Thoracic aorta endothelial cell (primary cell): Measurements from ENCODE around the gene SCN4B.

GRCh38 chr11:117045890-117046766 lies 52.1 kb downstream of the SIK3 start:
- CAGE, long polyA plus RNA, result no peak

DNA sequence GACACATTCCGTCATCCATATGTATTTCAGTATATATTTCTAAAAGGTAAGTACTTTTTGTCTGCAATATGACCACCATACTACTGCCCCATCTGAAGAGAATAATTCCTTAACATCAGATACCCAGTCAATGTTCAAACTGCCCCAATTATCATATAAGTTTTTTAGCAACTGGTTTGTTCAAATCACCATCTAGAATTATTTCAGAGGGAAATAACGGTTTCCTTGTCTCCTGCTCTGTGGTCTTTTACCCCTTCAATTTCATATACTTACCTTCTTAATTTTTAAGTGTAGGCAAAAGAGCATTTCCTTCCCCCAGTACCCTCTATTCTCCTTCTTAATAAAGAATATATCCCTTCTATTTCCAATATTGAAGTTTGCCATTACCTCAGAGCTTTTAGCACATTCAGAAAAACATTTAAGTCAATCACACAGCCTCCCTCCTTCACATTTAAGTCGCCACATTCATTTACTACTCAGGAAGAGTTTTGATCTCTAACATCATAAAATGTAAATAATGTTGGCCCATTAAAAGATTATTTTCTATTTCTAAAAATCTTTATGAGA lies 28.8 kb downstream of the SIK3 start:
- CAGE, long polyA plus RNA, result no peak

- CAGE, long polyA plus RNA, result no peak
These were observed 27.0 kb downstream of the SIK3 start for GRCh38 chr11:117071029-117071887.

GRCh38 chr11:117094578-117095410 lies 3.4 kb downstream of the SIK3 start:
- CAGE, long polyA plus RNA, result no peak

- CAGE, long polyA plus RNA, result no peak
These were observed 7.8 kb downstream of the SIDT2 start for GRCh38 chr11:117186387-117186798.

GRCh38 chr11:117200333-117200637 lies 1.1 kb downstream of the TAGLN start:
- CAGE, long polyA plus RNA, result no peak

DNA sequence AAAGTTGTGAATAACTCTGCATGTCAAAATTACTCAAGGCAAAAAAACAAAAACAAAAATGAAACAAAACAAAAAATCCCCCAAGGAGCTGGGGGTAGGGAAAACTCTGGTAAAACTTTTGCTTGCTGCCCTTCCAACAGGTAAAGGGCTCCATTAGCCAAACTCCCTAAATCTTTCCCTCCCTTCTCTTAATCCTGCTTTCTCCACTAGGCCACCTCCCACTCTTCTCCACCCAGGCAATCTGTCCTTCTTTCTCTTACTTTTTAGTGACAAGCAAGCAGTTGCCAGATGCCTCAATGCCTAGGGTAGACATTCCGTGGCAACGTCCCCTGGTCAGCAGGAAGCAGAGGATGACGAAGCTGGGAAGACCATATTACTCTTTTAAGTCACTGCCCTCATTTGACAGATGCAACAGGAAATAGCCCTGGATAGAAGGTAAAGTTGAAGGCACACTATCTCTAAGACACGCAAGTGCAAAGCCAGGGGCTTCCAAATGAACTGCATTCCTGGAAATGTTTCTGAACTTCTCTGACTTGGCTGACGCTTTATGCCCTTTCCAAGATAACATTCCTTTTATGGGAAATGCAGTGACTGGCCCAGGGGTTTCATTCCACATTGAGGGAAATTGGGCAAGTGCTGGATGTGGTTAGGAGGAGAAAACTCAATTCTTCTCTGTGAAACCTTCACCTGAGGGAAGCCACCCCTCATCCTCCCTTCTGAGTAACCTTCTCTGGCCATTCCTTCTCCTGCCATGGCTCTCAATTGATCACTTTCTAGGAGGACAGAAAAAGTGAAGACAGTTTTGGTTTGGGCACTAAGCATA lies 14.8 kb downstream of the PCSK7 start:
- CAGE, long polyA plus RNA, result no peak

DNA sequence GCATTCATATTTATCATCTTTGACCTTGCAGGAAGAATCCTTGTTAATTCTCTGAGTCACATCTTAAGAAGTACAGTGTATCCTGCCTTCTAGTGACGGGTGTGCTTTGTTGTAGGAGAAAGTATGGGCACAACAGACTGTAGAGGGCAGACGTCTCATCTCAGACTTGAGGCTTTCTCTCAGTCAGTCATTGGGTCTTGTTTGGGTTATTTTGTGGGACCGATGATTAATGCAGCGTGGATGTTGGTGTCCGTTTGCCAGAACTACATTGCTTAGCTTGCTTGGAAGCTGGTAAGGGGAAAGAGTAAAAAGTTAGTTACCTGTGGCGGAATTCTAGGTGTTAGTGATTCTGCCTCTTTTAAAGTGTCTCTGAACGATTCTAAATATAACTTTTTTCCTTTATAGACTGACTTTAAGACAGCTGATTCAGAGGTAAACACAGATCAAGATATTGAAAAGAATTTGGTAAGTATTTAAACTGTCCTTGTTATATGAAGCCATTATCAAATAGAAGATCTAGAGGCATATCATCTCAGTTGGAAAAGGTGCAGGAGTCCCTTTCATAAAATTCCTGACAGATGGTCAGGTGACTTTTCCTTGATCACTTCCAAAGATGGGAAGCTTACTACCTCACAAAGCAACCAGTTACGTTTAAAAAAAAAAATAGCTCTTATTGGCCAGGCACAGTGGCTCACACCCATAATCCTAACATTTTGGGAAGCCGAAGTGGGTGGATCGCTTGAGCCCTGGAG lies 7.1 kb downstream of the RNF214 start:
- CAGE, long polyA plus RNA, result no peak

DNA sequence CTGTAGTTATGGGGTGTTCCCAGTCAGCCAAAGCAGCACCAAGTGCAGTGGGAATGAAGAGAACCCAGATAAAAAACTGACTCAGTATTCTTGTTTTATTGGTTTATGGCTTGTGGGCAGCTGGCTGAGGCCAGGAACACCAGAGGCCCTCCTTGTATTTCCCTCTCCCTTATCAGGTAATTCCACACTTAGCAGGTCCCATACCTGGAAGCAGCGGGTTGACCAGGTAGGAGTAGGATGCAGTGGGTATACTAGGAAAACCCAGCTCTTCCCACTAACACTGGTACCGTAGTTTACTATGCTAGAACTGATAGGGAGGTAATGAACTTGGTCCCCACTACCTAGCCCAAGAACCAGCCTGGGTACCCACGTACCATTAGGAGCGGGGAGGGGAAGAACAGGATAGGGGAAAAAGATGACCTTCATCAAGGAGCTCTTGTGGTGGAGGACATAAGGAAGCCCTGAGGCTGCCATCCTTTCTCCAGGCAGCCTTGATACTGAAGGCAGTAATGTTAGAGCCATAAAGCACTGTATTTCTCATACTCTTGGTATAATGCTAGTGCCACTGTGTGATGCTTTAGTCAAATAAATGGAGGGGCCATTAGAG lies 28.2 kb downstream of the BACE1 start:
- CAGE, long polyA plus RNA, result no peak

GRCh38 chr11:117289938-117290743 lies 25.9 kb downstream of the BACE1 start:
- CAGE, long polyA plus RNA, result no peak

DNA sequence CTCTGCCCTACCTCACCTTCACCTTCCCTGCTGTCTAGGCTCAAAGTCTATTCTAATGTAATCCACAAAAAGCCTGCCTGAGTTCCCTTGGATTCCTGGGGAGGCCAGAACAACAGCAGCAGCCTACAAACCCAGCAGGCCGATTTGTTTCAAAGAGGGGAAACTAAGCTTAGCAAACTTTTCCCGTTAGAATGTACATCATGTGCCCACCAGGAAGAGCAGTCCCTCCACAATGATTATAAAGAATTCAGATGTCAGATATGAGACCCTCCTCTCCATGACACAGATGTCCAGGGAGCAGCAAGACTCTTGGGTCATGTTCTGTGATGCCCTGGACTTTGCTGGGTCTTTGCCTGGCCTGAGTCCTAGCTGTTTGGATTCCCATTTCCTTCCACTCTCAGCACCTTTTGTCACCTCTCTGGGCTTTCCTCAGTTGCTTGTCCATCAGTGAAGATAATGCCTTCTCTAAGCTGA lies 117.4 kb downstream of the DSCAML1 start:
- CAGE, long polyA plus RNA, result no peak

DNA sequence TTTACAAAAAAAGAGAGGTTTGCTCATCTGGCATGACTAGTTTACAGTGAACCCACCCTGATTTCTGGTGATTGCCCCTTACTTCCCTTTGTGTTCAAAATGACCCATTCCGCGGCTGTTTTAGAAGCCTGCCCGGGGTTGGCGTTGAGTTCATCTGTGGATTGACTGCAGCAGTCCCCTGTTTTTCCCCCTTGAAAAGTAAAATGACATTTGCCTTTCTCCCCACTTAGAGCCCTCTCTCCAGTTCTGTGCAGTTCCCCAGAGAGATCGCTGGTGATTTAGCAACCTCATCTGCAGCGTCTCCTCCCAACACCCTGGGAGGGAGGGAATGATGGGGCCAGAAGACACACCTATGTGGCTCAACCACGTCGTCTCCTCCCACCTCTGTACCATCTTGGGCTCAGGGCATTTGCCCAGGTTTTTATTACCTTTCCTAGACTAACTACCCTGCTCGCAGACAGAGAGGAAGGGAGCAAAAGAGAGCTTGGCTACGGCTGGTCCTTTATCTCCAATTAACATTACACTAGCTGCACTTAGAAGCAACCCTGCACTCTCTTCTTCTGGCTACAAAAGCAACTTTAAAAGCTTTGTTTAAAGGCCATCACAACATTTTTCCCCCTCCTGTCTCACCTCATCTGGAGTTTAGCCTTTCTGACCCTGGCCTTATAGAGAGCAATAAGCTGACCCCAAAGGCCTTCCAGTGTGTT lies 73.4 kb downstream of the DSCAML1 start:
- CAGE, long polyA plus RNA, result no peak

GRCh38 chr11:117879844-117880421 lies 3.5 kb upstream of the FXYD6 start:
- CAGE, long polyA plus RNA, result no peak

DNA sequence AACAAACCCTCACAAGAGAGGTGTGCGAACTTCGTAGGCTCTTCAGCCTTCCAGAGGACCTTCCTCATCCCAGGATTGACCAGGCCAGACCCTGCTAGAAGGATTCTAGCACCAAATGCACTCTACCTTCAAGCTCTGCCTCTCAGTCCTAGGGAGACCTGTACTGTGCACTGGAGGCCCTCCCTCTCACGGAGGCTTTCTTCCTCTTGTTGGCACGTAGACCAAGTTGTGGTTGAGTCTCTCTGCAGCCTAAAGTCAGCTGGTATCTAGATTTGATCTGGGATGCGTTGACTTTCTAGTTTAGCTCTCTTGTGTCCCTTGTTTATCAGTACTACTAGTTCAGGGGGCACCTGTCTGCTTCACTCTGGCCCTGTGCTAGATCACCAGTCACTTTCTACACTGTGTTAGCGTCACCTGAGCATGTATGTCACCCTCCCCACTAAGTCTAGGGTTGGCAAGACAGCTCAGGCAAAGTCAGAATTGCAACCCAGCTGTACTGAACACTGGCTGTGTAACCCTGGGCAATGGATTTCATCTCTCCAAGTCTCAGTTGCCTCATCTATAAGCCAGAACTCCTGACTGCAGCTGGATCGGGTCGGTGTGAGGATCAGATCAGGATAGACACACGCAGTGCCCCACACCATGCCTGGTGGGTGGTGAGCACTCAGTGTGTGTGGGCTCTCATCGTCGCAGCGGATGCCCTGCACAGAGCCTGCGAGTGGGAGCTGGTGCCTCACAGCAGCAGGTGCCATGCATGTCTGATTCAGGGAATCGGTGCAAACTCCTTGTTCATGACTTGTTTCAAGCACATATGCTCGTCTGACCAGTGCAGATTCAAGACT lies 22.2 kb upstream of the TMPRSS13 start:
- CAGE, long polyA plus RNA, result no peak

DNA sequence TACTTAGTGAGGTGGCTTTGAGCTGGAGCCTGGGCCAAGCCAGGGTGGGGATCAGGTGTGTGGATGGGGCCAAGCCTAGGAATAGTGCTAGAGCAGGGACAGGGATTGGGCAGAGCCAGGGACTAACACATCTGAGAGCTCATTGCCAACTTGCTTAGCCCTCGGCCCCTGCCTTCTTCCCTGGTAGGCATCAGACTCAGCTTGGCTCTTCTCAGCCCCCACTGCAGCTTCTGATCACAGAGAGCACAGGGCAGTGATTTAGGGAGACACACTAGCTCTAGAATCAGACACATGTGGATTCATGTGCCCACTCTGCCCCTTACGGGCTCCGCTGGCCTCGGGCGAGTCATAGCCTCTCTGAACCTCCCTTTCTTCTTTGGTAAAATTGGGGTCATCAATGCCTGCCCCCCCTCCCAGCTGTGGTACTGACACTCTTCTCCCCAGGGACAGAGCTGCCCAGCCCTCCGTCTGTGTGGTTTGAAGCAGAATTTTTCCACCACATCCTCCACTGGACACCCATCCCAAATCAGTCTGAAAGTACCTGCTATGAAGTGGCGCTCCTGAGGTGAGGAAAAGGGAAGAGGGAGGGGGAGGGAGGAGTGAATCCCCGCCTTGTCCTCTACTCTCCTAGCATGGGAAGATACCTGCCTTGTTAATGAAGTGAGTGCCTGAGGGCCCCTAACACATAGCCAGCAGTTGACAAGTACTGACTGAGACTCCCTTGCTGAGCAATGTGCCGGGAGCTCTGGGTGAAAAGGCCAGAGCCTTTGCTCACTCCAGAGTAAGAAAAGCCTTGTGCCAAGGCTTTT lies 1.9 kb downstream of the IL10RA start:
- CAGE, long polyA plus RNA, result no peak

DNA sequence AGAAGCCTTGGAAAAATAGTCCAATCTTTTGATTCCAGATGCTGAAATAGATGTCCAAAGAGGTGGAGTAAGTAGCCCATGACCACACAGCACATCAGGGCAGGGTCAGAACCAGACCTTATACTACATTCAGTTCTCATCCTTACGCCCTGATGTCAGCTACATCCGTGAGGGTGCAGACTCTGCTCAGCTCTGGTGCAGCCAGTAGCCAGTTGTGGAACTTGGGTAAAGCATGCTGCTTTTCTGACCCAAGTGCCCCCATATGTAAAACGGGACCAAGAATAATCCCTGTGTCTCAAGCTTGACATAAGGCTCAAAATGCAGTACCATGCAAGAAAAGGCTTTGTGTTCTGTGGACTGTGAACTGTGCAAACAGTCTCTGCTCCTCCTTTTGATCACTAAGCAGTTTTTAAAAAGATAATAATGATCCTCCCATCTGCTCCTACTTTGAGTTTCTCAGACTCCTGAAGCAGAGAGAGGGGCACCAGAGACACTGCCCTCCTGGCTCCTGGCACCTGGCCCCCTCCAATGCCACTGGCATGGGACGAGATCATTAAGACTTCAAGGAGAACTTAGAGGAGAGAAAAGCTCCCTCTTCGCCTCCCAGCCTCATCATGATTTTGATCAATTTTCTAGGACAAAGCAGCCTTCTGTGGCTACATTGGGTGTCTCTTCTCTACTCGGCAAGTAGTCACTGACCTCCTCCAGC lies 23.7 kb downstream of the IL10RA start:
- CAGE, long polyA plus RNA, result no peak

- CAGE, long polyA plus RNA, result no peak
These were observed 14.0 kb upstream of the SMIM35 start for GRCh38 chr11:118100796-118101181.

- CAGE, long polyA plus RNA, result no peak
These were observed at the start of gene SCN4B for GRCh38 chr11:118152604-118153114. SCN4B (minus strand) TSS chr11:118152823.

DNA sequence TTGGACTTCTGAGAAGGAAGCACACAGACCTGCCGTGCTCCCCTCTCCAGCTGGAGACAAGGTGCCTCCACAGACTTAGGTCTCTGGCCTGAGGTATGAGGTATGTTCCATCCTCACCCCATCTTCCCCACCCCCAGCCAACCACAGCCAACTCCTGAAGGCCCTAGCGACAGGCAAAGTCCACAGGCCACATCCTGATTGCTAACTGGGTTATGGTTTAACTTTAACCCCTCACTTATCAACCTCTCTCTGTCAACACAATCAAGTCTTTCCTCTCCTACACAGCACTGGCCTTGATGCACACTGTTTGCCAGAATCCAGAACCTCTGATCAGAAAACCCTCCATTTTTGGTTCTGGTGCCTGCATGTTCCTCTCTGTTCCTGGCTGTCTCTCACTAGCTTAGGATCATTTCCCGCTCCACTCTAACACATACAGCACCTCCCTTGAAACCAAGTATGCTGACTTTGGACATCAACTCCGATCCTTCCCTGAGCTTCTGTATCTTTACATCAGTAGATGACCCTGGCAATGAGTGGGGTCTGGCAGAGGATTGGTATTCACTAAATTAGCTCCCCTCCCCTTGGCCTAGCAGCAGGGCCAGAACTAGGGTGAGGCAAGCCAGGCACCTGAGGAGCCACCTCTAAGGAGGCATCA lies 22.1 kb downstream of the JAML start:
- CAGE, long polyA plus RNA, result no peak

GRCh38 chr11:118227835-118228534 lies 3.2 kb upstream of the JAML start:
- CAGE, long polyA plus RNA, result no peak